Colonic mucosa (tissue), 1 donor: ENCODE measurements around a stretch of chr4.

- PRO-cap: no peak
Measured at GRCh38 chr4:188459961-188460452, 320.8 kb downstream of the TRIML1 start.

DNA sequence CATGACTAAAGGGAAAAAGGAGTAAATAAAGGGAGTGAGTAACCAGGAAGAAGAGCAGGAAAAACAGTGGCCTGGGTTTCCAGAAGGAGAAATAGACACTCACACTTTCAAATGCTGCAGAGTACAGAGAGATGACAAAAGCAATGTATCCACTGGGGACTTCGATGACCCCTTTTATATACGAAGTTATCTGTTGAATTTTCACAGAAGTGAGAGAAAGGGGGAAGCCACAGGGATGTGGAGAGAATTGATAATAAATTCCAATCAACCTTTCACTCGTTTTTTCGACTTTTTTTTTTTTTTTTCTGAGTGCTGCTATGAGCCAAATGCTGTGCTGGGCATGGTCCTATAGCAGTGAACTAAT is 817.5 kb downstream of the TRIML1 start:
- PRO-cap: no peak

DNA sequence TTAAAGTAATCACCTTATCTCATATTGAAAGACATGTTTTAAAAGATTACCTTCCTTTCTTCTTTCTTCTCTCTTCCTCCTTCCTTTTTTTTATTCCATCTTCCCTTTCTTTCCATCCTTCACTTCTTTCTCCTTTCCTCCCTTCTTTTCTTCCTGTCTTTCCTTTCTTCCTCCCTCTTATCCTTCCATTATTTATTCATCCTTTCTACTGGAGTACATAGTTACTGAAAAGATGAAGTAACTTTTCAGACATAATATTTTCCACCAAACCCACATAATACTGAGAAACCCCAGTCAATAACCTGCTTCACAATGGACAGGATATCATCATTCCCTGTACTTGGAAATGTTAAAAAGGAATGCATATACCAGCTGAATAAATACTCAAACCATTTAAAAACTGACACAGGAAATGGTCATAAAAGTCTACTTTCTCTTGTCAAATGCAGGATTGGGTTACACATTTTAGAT is 821.0 kb downstream of the TRIML1 start:
- PRO-cap: no peak

DNA sequence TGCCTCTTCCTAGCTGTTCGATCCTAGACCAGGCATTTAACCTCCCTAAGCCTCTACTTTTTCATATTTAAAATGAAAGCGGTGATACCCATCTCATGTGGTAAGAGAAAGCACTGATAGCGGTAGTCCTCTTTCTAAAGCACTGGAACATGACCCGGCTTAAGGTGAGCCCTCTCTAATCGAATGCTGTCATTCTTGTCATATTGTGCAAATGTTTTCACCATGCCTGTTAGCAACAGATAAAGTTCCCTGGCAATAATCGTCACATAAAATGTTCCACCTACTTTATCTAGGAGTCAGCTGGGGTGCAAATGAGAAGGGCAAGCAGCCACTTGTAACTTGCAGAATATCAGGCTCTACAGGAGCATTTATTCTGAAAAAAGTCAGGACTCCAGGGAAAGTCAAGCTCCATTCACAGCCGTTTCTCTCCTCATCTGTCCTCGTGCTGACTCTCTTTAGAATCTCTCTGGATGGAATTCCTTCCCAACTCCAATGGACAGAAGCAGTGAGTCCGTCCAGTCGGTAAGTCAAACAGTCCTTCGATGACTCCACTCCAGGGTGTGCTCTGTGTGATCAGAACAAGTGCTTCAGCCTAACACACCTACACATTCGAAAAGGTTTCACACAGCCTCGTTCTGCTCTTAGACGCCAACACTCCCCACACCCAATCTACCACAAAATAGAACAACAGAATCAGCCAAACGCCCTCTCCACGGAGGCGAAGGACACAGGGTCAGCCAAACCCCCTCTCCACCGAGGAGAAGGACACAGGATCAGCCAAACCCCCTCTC is 101.8 kb upstream of the FRG1 start:
- PRO-cap: no peak

DNA sequence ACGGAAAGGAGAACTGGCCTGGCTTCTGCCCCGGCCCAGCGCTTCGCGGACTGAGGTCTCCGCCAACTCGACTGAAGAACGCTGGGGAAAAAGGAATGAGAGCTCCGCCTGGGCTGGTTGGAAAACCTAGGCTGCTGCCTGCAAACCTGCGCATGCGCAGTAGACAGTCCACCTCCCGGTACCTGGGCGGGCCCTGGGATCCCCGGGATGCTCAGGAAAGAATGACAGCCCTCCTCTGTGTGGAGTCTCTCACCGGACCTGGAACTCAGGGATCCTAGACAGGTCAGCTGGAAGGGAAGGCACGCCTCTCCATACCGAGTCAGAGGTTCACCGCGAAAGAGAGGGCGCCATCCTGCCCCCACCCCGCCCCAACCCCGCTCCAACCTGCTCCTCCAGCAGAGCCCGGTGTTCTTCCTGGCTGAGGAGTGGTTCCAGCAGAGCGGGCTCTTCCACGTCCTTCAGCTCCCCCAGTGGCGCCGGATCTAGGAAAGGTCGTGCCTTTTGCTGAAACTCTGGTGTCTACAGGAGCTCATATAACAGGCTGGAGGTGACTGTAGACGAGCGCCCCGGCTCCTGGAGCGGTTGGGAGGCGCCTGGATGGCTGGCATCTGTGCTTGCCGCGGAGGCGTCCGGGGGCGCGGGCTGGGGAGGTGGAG is 5.9 kb downstream of the FRG2 start:
- PRO-cap: no peak